Uterus (tissue), 7 donors: ENCODE measurements around a stretch of chr13.

DNA sequence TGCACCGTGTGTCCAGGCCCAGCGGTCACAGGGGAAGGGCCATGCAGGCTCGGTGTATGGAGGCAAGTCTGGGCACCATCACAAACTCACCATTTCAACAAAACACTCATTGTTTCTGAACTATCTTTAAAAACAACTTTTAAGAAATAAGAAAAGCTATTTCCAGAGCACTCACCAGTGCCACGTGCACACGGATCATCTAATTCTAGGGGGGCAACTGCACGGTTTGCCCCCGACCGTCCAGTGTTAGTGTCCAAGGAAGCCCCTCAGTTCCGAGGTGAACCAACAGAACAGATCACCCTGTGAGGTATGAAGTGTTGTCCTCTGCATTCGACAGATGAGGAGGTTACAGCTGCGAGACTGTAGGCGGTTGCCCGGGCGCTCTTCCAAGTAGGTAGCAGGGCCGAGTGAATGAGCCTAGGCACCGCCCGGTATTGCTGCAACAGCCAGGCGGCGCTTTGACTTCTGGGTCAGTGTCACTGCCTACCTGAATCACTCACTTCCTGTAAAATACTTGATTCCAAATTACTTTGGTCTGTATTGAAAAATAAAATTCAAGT is 19.1 kb upstream of the RASA3 start:
- PRO-cap, 4 experiments: no peak in any of the 4 experiments
- RAMPAGE, long total RNA, 2 experiments: no peak in any of the 2 experiments
- RRBS: 68% methylated on average over 5 of the region's 19 CpGs

DNA sequence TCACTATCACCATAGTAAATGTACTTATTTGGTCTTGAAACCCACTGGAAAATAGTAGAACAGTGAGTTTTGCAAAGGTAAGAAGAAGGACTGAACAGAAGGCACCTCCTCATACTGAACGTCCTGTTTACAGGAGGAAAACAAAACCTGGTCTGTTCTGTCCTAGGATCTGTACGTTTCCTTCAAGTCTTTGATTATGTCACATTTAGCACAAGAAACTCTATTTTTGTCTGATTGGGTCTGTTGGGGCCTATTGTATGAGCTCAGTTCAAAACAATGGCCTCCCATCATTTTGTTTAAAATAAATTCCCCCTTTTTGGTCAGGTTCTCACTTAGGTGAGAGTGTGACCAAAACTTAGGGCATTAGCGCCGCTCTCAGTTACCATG is 11.2 kb upstream of the CFAP97D2 start:
- PRO-cap, 4 experiments: no peak in any of the 4 experiments
- RAMPAGE, long total RNA, 2 experiments: no peak in any of the 2 experiments
- RRBS: no CpG with 5 or more reads among the region's 4 CpGs

DNA sequence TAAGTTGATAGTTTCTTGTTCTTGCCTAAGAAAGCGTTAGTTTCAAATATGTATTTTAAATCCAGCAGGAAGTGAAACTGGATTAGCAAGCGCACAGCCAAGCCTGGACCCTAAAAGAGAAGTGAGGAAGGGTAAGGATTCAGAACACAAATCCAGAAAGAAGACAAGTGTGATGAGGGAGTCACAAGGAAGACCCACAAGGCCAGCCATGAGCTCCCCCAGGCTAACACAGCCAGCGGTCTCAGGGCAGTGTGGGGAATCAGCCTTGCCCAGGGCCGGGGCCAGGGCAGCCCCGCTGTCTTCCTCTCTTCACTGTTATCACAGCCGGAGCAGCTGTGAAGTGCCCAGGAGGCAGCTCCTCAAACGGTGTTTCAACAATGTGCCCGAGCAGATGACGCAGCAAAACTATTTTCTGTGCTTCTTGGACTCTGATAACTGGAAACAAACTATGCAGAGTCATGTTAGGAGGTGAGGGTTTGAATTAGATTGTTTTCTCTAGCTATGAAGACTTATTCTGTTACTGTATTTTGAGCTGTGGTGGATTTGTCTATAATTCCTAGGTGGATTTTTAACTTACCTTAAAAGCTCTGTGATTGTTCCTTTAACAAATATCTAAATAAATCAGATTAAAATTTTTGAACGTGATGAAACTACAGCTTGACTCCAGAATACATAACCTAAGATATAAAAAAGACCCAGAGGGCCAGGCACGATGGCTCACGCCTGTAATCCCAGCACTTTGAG is 12.1 kb upstream of the CDC16 start:
- PRO-cap, 4 experiments: no peak in any of the 4 experiments
- RAMPAGE, long total RNA, 2 experiments: no peak in any of the 2 experiments
- RRBS: 56% methylated on average over 2 of the region's 12 CpGs

- PRO-cap, 4 experiments: no peak in any of the 4 experiments
- RAMPAGE, long total RNA, 2 experiments: no peak in any of the 2 experiments
- RRBS: 91% methylated on average over 3 of the region's 10 CpGs
Observed at GRCh38 chr13:114323643-114324836, 9.7 kb downstream of the CHAMP1 start.